Measurements from ENCODE around the gene BPGM.

- PRO-cap: no peak
Observed at GRCh38 chr7:131399024-131399515, 71.4 kb downstream of the MKLN1 start.

DNA sequence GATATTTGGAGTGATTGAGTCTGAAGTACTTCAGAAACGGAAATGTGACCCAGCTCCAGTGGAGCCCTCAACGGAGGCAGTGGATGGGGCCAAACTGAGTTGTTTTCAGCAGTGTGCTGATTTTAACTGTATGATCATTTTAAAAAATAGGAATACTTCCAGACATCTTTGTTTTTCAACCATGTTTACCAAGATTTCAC lies 114.1 kb downstream of the MKLN1 start:
- PRO-cap: no peak

DNA sequence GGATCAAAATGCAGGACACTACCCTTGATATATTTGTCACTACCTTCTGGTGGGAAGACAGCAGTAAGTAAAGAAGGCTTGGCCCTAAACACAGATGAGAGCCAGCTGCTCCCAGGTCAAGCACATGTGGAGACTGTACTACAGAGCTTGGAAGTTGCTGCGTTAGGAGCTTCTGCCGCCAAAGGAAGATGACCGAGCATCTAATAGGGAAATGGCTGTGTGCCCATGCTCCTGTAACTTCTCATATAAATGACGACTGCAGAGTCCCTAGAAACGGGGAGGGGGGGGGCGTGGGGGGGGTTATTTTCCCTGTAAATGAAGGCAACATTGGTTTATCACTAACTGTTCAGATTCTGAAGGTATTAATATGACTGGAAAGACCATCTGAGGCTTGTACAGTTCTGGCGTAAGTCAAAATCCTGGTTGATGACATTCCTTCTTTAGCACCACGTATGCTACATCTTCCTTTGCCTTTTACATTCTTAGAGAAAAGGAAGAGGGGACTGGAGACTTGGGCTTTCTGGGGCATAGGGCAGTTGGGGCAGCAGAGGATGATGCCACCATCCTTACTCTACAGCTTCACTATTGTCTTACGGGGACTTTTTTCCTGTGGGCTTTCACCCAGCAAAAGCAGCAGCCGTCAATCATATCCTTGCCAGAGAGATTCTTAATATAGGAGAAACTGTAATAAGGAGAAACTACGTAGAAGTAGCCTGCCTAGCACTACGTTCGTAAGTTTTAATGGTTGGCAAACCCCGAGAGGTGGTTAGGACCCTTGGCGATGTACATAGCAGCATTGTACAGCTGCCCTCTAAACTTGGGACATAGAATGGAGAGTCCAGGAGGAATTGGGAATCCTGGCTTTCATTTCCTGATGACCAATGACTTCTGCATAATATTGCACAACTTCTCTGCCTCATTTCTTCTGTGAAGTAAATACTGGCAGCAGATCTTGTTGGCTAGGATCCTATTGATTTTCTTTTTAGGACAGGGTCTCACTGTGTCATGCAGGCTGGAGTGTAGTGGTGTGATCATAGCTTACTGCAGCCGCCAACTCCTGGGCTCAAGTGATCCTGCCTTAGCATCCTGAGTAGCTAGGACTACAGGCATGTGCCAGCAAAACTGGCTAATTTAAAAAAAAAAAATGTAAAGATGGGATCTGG lies 58.5 kb downstream of the PODXL start:
- PRO-cap: no peak

DNA sequence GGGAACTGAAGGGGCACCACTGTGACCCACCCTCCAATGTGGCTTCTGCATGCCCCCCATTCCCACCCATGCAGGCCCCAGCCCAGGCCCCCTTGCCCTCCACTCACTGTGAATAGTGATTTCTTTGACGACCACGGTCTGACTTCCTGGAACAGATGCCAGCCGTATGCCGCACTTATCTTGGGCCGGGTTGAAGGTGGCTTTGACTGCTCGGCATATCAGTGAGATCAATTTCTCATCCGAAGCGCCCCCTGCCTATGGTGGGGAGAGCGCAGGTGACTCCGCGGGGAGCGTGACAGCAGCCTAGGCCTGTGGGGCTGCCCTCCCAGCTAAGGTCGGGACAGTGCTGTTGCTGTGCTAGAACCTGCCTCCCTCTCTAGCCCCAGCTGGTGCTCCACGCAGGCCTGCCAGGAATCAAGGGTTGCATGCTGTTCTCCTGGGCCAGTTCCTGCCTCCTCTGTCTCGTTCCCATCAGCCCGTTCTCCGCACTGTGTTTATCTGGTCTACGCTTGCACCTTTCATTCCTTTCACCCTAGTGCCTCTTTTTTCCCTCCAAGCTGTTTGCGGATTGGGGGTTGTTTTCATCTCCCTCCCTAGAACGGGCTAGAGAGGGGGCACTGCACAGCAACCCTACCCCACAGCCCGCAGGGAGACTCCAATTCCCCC lies 49.8 kb downstream of the PODXL start:
- PRO-cap: no peak

GRCh38 chr7:131518807-131519458 lies 37.5 kb downstream of the PODXL start:
- PRO-cap: no peak

DNA sequence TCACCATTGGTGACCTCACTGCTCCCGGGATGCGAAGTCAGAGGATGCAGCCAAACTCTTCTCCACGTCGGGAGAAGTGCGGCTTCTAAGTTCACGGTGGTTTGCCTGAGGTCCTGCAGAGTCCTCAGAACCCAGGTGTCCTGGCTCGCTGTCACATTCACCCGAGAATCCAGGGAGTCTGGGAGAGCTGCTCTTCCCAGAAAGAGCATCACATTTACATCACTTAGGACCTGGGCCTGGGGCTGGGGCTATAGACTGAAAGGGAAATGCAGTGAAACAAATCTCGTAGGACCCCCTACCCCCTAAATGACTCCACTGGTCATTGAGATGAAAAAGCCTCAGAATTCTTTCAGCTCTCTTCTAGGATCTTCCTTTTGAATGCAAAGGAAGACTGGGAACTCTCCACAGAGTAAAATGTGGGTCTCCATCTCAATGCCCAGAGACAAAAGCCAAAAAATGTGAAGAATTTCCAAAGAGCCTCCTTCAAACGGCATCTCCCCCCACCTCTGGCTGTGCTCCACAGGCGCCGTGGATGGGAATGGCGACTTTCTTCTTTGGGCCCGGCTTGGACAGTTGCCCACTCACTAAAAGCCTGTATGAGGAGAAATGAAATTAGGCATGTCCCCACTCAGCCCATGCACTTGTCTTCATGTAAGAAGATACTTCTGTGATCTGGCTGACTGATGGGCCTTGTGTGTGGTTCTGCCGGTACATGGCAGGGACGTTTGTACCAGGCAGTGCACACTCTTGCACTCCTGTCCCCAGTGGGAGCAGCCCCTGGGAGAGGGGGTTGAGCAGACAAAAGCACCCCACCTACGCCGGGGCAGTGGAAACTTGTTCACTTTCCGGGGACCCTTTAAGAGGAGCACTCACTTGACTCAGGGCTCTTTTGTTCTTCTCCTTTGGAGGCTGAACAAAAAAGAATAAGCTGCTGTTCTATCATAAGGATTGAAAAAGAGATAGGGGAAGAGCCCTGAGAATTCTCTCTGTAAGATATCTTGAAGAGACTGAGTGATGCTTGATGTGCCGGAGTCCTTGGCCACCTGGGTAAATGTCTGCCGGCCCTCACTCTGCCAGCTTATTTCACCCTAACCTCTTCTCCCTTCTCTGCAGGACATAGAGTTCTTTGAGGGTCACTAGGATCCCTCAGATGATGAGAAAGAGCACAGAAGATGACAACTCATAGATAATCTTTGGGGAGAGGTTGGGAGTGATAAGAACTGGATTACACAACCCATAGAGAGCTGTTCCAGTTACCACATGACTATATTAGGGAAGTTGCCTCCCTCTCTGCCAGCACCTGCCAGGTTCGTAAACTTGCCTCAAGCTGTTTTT lies 49.2 kb upstream of the PODXL start:
- PRO-cap: no peak

DNA sequence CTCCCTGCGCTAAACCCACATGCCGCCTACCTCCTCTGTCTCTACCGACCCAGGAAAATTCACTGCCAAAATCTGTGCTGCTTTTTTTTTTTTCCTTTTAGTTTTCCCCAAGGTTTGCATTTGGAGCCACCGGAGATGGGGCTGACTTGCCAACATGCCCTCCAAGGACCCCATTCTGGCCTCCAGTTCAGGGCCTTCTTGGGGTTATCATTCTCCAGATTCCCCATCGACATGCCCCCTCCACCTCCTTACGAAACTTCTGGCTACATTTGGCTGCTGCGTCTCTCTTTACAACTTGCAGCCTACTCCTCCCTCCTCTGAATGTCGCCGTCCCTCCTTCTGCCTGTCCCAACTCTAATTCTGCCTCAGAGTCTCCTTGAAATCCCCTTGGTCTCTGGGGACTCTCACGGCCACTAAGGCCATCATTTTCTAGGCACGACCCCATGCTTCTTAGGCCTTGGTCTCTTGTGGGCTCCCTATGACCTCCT lies 72.2 kb upstream of the PODXL start:
- PRO-cap: no peak

DNA sequence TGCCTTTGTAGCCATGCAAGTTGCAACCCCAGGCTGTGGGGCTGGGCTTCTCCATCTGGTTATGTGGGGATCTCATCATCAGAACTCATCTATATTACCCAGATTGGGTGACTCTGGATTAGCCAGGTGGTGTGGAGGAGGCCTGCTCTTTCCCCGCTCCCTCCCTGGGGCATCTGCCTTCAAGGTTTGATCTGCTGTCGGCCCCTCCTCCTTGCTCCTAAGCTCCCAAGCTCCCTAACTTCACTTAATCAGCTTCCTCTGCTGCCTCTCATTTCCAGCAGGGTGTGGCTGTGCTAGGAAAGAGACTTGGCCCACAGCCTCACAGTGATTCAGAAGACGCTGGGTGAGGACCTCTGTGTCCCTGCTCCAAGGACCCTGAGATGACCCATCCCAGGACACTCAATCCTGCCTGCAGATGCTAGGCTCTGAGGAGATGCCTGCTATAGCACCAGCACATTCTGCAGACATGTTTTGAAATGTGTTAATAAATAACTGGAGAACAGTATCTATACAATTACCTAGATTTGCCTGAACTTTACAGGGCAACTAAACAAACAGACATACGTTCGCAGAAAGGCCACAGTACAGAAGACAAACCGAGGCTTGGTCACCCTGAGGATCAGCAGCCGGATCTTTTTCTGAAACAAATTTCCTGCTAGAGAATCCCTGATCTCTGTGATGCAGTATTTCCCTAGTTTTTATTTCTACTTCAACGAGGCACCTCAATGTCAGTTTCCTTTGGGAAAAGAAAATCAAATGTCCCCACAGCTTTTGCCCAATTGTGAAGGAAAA lies 392.2 kb upstream of the PODXL start:
- PRO-cap: no peak

DNA sequence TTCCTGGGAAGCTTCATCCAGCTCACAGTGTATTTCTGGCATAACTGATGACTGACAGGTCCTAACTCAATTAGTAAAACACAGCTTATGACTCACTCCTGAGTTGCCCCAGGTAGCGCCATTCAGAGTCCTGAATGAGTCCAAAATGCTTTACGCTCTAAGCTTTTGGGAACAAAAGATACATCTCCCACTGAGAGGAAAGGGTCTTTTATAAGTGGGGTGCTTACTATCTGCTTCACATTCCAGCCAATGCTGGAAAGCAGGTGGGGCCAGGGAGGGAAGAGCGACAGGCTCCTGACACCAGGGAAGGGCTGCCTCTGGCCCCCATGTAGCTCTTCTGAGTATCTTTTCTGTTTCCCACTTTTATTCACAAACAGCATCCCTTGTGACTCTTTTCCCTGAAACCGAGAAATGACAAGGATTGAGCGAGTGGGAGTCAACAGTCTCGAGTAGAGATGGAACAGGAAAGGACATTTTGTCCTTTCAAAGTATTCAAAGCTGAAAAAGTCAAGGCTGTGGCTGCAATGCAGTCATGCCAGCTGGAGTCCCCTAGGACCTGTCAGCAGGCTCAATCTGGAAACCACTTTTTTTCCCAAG lies 479.3 kb upstream of the PODXL start:
- PRO-cap: no peak

DNA sequence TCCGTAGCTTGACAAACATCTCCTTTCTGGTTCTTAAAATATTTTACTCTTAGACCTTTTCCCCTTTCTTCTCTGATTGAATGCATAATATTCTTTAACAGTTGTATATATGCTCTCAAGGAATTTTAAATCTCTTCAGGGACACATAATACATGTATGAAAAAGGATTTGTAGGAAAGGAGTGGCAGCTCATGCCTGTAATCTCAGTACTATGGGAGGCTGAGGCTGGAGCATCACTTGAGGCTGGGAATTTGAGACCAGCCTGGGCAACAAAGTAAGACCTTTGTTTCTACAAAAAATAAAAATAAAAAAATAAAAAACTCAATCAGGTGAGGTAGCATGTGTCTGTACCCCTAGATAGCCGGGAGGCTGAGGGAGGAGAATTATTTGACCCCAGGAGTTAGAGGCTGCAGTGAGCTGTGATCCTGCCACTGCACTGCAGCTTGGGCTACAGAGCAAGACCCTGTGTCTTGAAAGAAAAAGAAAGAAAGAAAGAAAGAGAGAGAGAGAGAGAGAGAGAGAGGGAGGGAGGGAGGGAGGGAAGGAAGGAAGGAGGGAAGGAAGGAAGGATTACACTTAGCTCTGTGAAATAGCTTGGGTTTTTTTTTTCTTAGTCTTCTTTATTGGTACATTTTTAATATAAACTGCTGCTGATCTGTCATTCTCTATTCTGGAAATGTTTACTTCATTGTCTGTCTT lies 285.6 kb downstream of the EXOC4 start:
- PRO-cap: no peak

DNA sequence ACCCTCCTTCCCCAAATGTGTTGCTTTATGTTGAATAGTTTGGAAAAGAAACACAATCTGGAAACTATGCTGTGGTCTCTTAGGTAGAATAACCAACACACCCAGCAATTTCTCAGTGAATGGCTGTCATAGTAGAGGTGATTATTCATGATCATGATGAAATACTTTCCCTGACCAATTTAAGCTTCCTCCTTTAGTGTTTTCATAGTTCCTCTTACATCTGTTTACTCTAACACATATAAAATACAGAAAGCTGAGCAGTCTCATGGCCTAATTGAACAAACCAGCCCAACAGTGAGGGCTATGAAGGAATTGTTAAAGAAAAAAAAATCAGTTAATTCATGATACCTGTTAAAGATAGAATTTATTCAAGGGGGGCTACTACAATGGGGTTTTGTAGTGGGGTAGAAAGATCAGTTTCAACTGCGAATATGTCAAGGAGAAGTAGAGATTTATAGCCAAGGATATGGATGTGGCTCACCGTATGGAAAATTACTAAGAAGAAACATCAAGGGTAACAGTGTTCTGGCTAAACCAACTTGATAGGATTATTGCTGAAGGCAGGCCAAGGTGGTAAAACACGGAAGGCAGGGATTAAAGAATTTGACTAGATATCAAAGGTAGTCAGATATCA lies 436.2 kb downstream of the EXOC4 start:
- PRO-cap: no peak

DNA sequence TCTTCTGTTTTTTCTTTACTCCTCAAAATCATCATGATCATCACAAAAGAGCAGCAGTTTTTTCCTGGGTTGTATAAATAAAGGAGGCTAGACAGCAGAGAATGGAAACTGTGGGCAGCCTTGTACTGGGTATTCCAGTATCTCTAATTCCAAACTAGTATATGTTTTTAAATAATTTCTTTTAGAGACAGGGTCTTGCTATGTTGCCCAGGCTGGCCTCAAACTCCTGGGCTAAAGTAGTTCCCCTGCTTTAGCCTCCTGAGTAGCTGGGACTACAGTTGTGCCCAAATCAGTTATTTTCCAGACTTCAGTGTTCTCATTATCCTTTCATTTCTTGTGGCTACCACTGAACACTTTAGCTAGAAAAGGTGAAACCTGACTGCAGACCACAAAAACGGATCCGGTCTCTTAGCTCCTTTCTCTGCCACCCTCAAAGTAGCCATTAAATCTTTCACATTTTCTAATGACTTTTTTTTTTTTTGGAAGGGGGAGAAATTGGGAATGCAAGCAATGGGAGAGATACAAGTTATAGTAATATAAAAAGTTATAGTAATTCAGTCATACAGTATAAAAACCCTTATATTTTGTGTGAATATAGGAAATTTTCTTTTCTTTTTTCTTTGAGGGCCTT lies 412.0 kb upstream of the LRGUK start:
- PRO-cap: no peak

- PRO-cap: no peak
Observed at GRCh38 chr7:134209322-134209833, 82.2 kb downstream of the LRGUK start.

DNA sequence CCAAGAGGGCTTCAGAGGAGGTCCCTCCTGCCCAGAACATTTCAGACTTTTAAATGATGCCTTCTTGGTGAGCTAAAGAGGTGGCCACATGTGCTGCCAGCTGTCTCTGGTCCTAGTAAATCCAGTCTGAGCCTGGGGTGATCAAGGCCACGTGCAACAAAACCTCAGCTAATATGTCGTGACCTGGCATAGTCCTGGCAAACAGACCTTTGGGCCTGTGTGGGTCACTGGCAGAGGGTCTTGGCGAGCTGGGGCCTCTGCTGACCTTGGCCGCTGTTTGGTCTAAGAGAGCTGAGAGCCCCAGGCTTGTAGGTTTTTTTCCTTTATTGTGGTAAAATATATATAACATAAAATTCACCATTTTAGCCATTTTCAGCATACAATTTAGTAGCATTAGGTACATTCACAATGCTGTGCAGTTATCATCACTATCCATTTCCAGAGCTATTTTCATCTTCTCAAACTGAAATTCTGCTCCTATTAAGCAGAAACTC lies 43.4 kb upstream of the SLC35B4 start:
- PRO-cap: no peak

- PRO-cap: no peak
Observed at GRCh38 chr7:134515824-134516284, 11.5 kb upstream of the AKR1B10 start.

GRCh38 chr7:134636031-134636574 lies 10.6 kb upstream of the BPGM start:
- PRO-cap: unidirectional peak, minus-strand start at chr7:134636181

DNA sequence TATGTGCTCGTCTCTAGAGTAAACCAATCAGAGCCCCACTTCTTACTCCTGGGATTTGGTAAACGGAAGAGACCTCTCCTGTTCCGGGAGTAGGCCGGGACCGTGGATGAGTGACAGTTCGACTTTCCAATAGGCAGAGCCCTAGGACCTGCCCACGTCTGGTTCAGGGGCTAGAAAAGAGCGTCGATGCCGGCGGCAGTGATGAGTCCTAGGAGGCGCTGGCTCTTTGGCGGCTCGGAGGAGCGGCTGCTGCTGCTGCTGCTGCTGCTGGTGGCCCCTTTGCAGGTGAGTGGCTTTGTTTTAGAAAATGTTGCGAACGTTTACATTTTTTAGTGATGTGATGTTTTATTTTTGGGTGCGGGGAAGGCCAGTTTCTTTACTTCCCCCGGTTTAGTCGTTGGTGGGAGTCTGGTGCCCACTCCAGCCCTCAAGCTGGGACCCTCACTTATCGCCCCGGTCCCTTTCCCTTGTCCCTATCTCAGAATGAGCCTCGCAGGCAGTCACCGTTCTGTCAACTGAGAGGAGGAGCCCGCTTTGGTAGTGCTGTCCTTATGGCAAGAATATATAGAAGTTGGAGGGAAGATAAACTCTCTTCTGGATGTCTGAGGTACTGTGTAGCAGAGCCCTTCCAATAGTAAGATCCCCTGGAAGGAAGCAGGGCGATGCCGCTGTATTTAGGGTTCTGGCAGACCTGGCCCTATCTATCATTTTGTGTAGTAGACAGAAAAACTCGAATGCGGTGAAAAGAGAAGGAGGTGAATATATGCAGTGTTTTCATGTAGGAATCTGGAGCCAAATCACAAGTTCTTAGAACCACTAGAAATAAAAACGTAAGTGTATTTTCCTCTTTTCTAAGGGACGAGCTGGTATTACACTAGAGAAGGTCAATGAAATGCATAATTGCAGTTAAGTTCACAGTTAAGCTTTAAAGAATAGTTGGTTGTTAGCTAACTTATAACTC lies at the start of gene BPGM:
Gene BPGM (plus strand): TSS at position 201 of the 961 bp plus-strand sequence.
- PRO-cap: bidirectional peak, plus-strand start at position 201 of the sequence, minus-strand start outside the sequence; bidirectional peak, plus-strand start at position 511 of the sequence, minus-strand start at position 480 of the sequence; unidirectional peak, minus-strand start at position 646 of the sequence

GRCh38 chr7:134692648-134692972 lies 46.0 kb downstream of the BPGM start:
- PRO-cap: no peak

GRCh38 chr7:134729812-134730742 lies 49.4 kb upstream of the CALD1 start:
- PRO-cap: no peak

GRCh38 chr7:134779992-134781045 lies 885 bp downstream of the CALD1 start:
- PRO-cap: bidirectional peak, plus-strand start at chr7:134780286, minus-strand start at chr7:134780105